Stomach (tissue), 7 donors: ENCODE measurements around a stretch of chr20.

DNA sequence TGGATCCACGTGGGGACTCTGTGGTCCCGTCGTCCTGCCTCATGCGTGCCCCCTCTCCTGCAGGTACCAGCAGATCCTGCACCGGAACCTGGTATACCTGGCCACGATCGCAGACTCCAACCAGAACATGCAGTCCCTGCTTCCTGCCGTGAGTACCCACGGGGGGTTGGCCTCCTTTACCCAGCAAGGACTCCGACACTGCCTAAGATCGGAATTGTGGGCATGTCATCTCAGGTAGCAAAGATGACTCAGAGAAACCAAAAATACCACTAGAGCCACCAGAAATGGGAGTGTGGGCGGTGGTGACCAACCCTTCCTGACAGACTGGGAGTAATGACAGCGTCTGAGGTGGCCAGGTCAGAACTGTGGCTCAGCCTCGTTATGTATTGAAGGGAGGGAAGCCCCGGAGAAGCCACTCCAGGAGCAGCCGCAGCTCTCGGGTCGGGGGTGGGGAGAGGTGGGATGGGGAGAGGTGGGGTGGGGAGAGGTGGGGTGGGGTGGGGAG lies 16.3 kb downstream of the SS18L1 start:
- PRO-cap, result no peak
- RAMPAGE, long total RNA, 5 experiments, result no peak in any of the 5 experiments
- RRBS, result no CpG with 5 or more reads among the region's 18 CpGs

DNA sequence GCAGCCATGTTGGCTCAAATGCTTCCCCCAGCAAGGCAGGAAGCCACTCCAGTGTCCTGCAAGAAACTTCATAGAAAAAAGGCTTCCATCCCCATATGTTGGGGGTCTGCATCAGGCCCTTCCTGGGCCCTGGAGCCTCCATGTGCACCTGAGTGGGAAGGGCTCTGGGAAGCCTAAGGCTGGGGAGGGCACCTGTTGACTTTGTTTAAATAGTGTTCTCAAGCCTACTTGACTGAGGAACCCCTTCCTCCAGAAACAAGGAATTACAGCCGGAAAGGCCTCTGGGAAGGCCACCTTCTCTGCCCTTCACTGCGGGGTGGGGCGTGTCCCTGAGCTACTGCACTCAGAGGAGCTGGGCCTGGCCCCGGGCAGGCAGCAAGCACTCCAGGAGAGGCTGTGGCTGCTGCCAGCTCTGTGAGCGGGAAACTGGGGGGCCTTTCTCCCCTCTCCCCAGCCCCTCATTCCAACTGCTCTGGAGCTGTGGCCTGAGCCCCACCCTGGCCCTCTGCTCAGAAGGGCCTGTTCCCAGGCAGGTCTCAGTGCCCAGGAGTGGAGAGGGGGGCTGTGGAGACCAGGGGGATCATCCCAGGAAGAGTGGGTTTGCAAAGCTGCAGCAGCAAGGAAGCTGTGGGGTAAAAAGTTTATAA lies 4.0 kb upstream of the OSBPL2 start:
- PRO-cap, result unidirectional peak, plus-strand start at position 346 of the sequence; unidirectional peak, plus-strand start at position 387 of the sequence
- RAMPAGE, long total RNA, 5 experiments, result no peak in any of the 5 experiments
- RRBS, result 34% methylated on average over 2 of the region's 5 CpGs

DNA sequence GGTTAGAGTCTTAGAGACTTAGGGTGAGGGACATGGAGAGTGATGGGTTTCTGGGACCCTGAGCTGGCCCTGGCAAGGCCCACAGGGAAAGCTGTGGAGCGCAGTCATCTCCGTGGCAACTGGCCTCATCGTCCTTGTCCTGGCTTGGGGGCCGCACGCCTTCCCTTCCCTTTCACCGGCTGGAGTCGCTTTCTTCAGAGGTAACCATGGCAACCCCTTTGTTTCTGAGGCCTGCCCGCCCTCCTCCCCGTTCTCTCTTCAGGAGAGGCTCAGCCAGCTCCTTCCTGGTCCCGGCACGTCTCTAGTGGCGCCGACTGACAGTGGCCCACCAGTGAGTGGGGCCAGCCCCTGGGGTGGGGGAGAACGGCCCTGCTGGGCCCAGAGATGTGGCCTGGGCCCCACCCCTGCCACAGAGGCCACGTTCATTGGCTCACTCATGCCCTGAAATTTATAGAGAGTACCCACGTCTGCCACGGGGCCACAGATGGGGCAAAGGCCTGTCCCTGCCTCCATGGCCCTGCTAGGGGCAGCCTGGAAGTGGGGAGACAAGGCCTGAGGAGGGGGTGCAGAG lies 1.6 kb upstream of the OSBPL2 start:
- PRO-cap, result no peak
- RAMPAGE, long total RNA, 5 experiments, result no peak in any of the 5 experiments
- RRBS, result 77% methylated on average over 3 of the region's 17 CpGs

DNA sequence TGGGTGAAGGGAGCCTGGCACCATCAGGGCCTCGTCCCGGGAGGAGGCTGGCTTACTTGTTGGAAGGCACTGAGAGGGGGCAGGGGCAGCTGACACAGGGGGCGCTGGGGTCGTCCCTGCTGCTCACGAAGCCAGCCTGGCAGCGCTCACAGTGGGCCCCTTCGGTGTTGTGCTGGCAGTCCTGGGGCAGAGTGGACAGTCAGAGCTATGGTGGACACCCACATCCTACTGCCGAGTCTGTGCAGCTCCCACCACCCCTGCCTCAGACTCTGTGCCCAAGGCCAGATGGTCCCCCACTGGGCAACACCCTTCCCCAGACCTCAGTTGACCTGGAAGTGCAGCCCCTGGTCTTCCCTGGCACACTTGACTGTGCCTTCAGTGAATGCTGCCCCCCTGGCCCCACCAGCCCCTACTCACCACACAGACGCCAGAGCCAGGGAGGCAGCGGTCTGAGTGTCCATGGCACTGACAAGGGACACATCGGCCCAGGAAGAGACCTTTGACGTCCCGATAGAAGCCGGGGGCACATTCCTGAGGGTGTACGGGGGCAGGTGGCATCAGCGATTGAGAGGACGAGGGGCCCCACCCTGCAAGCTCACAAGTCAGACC lies 21.3 kb downstream of the ADRM1 start:
- PRO-cap, result no peak
- RAMPAGE, long total RNA, 5 experiments, result start-site peak on the minus strand in 2 of 5 experiments, centred at positions 444 to 465 of the sequence, 12 to 17 reads per replicate
- RRBS, result no CpG with 5 or more reads among the region's 17 CpGs

DNA sequence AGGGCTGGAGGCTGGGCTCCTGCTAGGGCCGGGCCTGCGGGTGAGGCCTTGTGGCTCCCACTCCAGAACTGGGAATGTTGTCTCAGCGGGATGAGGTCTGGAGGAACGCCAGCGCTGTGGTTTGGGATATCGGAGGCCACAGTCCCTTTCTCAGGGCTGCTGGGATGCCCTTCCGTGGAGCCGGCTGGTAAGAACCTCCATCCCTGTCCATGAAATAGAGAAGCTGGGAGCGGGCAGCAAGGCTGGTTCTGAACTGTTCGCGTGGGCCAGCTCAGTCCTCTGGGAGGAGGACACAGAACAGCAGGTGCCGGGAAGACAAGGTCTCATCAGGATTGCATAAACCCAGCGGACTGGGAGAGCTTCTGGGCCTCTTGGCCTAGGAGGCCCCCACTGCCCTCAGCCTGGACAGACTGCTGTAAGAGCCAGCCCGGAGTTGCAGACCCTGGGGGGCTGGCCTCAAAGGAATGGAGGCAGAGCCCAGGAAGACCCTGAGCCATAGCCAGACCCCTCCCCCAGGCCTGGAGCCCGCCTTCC lies 3.3 kb upstream of the LAMA5 start:
- PRO-cap, result unidirectional peak, minus-strand start at position 281 of the sequence
- RAMPAGE, long total RNA, 5 experiments, result no peak in any of the 5 experiments
- RRBS, result 34% methylated on average over 3 of the region's 15 CpGs

- PRO-cap, result no peak
- RAMPAGE, long total RNA, 5 experiments, result no peak in any of the 5 experiments
- RRBS, result 54% methylated on average over 3 of the region's 24 CpGs
Observed at GRCh38 chr20:62376248-62377061, 9.3 kb upstream of the LAMA5 start.

GRCh38 chr20:62474064-62474829 lies 1.5 kb downstream of the GATA5 start:
- PRO-cap, result no peak
- RAMPAGE, long total RNA, 5 experiments, result no peak in any of the 5 experiments
- RRBS, result 23% methylated on average over 25 of the region's 50 CpGs

DNA sequence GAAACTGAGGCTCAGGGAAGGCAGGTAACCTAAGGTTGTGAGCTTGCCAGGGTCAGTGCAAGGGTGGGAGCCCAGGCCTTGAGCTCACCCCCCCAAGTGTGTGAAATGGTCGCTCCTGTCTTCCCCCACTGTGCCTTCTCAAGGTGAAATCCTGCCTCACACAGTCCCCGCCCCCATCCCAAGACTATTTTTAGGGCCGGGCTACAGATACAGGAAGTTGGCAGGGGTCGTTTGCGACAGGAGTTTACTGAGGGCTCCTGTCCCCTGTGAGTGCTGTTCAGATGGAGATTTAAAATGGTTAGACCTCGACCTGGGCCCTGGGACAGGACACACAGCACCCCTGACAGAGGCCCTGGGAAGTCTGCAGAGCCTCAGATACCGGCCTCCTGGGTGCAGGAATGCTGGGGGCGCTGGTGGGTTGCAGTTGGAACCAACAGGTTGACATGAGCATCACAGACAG lies 18.8 kb upstream of the GATA5 start:
- PRO-cap, result no peak
- RAMPAGE, long total RNA, 5 experiments, result no peak in any of the 5 experiments
- RRBS, result 81% methylated on average over 2 of the region's 8 CpGs

DNA sequence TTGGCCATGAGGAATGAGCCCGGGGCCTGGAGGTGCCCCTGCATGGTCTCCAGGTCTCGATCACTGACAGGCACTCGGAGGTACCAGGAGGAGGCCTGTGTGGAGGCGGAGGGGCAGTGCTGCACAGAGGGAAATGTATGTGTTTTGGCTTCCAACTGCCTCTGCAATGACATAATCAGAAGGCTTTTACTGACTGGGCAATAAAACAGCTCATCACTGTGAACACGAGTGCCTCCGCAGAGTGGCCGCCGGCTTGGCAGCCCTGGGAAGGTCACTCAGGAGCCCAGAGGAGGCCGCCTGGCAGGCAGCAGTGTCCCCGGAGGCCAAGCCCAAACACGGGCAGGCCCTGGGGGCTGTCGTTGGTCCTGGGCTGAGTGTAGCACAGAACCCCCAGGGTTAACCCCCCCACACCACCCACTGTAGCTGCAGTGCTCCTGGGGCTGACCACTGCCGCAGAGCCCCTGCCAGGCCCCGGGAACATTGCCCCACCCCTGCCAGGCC lies 61.2 kb upstream of the GATA5 start:
- PRO-cap, result no peak
- RAMPAGE, long total RNA, 5 experiments, result no peak in any of the 5 experiments
- RRBS, result no CpG with 5 or more reads among the region's 14 CpGs

GRCh38 chr20:62573295-62573642 lies 69.0 kb upstream of the SLCO4A1 start:
- PRO-cap, result no peak
- RAMPAGE, long total RNA, 5 experiments, result no peak in any of the 5 experiments
- RRBS, result no CpG with 5 or more reads among the region's 7 CpGs

GRCh38 chr20:62595281-62596281 lies 46.7 kb upstream of the SLCO4A1 start:
- PRO-cap, result unidirectional peak, plus-strand start at chr20:62595771
- RAMPAGE, long total RNA, 5 experiments, result no peak in any of the 5 experiments
- RRBS, result no CpG with 5 or more reads among the region's 42 CpGs

DNA sequence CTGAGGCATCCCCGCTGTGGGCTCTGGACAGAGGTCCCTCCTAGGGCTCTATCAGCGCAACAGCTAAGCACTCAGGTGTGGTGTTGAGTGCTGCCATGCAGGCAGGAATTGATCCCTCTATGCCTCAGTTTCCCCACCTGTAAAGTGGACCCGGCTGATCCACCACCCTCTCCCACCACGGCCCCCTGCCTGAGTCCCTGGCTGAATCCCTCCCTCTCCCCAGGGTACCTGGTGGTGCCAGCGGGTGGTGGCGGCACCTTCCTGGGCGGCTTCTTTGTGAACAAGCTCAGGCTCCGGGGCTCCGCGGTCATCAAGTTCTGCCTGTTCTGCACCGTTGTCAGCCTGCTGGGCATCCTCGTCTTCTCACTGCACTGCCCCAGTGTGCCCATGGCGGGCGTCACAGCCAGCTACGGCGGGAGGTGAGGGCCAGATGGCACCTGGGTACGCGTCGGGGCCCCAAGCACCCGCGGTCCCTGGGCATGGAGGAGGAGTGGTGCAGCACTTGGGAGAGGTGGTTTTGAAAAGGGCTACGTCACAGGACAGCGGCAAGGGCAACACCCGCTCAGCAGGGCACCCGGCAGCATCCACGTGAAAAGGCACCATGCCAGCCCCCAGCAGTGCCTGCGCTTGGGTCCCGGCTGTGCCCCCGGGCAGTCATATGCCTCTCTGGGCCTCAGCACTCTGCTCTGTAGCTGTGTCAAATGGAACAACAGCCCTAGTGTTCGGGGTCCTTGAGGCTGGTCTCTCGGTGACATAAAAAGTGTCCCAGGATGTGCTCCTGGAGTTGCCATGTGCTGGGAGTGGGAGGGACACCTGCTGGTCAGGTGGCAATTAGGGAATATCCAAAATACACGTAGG lies 24.1 kb downstream of the SLCO4A1 start:
- PRO-cap, result no peak
- RAMPAGE, long total RNA, 5 experiments, result start-site peak on the plus strand in 2 of 5 experiments, centred at positions 247 to 255 of the sequence, 15 to 16 reads per replicate
- RRBS, result 36% methylated on average over 4 of the region's 32 CpGs

DNA sequence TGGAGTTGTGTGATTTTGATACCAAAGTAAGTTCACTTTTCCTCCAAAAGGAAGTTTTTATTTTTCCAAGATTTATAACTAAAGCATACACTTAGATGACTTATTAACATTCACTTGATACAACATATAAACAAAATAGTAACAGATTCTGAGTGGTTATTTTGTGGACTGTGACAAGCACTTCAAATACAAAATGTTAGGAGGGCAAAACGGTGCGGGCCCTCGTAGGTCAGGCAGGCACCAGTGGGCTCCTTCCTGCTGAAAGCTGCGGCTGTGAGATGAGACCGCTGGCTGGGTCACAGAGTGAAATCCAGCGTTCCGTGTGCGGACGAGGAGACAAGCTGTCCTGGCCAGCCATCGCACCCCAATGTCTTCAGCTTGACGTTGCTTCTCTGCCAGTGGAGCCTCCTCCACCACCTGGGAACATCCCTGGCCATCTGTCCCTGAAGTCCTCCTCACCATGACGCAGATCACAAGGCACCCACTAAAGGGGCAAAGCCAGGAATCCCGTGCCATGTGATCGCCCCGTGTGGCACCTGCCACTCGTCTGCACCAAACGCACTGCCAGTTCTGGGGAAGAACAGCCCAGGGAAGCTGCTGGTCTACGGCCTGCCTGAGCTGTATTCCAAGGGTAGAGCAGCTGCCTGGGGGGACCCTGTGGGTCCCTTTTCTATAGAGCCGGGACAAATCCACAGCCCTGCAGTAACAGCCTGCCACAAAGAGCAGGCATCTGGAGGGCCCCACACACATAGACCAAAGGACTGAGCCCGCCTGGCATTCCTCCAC lies 3.8 kb upstream of the OGFR start:
- PRO-cap, result no peak
- RAMPAGE, long total RNA, 5 experiments, result no peak in any of the 5 experiments
- RRBS, result no CpG with 5 or more reads among the region's 20 CpGs

- PRO-cap, result no peak
- RAMPAGE, long total RNA, 5 experiments, result no peak in any of the 5 experiments
- RRBS, result no CpG with 5 or more reads among the region's 14 CpGs
Observed at GRCh38 chr20:62857926-62858383, 3.7 kb downstream of the TCFL5 start.

DNA sequence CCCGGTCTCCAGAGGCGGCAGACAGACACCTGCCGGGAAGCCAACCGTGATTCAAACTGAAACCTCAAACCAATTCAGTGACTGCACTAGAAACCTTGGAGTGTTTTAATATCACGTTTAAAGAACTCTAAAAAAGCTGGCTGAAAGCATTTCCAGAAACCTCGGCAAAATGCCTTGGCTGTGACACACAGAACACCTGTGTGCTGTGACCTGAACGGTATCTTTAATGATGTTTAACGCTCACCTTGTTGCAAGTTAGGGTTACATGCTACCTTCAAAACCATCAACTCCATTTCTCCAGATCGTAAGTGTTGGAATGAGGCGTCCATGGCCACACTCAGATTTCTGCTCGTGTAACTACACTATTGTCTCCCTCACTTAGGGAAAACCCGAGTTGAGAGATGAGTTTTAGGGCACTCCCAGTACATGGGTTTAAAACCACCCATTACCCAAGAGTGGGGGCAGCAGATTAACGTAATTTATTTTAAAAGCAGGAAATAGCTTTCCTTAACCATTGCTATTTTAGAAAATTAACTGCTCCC lies 27.1 kb downstream of the DIDO1 start:
- PRO-cap, result no peak
- RAMPAGE, long total RNA, 5 experiments, result start-site peak on the minus strand in 1 of 5 experiments, centred at position 126 of the sequence, 13 reads per replicate
- RRBS, result 6% methylated on average over 1 of the region's 13 CpGs

- PRO-cap, result bidirectional peak, plus-strand start at chr20:62929434, minus-strand start at chr20:62929198
- RAMPAGE, long total RNA, 5 experiments, result start-site peak on the minus strand in 1 of 5 experiments, at chr20:62929139-62929337 at its widest, 5 reads per replicate
- RRBS, result 4% methylated on average over 33 of the region's 55 CpGs
Observed at GRCh38 chr20:62928942-62929869, 2.9 kb upstream of the DIDO1 start.

DNA sequence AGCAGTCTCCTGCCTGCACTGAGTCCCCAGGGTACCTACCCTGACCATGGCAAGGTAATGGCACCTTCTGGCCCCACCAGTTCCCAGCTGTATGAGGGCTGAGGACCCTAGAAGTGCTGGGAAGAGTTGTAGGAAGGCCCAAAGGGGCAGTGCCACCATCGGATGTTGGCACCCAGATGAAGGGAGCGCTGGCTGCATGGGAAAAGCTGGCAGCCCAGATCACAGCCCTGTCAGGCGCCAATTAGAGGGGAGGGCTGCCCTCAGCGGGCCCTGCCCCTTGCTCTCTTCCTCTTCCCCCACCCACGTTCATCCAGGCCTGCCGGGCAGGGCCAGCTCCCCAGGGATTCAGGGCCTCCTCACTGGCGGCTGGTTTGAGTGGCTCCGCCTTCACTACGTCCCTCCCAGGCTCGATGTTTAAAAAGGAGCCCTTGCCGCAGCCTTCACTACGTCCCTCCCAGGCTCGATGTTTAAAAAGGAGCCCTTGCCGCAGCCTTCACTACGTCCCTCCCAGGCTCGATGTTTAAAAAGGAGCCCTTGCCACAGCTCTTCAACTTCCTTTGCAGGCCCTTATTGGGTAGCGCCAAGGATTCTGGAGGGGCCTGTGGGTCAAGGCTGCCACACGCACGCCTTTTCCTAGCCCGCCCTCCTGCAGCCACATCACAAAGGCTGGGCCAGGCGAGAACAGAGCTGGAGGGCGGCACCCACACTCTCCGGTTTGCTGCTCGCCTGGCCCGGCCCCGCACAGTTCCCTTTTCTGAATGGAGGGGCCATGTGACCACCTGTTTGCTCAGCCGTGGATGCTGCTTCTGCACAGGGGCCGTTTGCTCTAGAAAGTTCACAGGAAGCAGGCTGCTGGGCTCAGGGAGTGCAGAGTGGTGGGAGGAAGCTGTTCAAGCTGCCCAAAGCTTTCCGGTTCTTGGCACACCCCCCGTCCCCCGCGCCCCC lies 1.4 kb downstream of the SLC17A9 start:
- PRO-cap, result bidirectional peak, plus-strand start at position 662 of the sequence, minus-strand start at position 648 of the sequence
- RAMPAGE, long total RNA, 5 experiments, result no peak in any of the 5 experiments
- RRBS, result 10% methylated on average over 4 of the region's 32 CpGs

GRCh38 chr20:62960642-62961055 lies 8.1 kb downstream of the SLC17A9 start:
- PRO-cap, result no peak
- RAMPAGE, long total RNA, 5 experiments, result no peak in any of the 5 experiments
- RRBS, result no CpG with 5 or more reads among the region's 15 CpGs

GRCh38 chr20:62970538-62971163 lies 18.1 kb downstream of the SLC17A9 start:
- PRO-cap, result no peak
- RAMPAGE, long total RNA, 5 experiments, result no peak in any of the 5 experiments
- RRBS, result no CpG with 5 or more reads among the region's 25 CpGs

GRCh38 chr20:63178413-63178760 lies 37.5 kb downstream of the YTHDF1 start:
- PRO-cap, result no peak
- RAMPAGE, long total RNA, 5 experiments, result no peak in any of the 5 experiments
- RRBS, result 14% methylated on average over 14 of the region's 45 CpGs